BE2C (cell line): ENCODE measurements around a stretch of chr10.

- RRBS = no CpG with 5 or more reads among the region's 8 CpGs
Measured at GRCh38 chr10:127178195-127178859, 18.1 kb downstream of the INSYN2A start.

DNA sequence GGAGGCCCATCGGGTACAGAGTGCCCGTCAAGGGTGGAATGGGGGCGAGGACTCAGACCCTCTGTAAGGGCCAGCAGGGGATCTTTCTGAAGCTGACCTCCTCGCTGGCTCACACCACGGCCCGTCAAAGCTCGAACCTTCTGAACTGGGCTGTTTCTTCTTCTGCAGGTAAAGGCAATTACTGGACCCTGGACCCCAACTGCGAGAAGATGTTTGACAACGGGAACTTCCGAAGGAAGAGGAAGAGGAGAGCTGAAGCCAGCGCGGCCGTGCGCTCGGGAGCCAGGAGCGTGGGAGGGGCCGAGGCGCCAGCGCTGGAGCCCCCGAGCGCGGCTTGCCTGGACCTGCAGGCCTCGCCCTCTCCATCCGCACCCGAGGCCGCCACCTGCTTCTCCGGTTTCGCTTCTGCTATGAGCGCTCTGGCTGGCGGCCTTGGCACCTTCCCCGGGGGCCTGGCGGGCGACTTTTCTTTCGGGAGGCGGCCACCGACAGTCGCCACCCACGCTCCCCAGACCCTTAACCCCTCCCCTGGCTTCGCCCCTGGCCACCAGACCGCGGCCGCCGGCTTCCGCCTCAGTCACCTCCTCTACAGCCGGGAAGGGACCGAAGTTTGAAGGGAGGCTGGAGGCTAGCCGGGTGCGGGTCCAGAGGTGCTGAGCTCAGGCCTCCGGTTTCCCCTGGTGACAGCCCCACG lies 1.5 kb downstream of the FOXI2 start:
- RRBS = 76% methylated on average over 8 of the region's 50 CpGs

GRCh38 chr10:127872353-127873029 lies 20.2 kb downstream of the CLRN3 start:
- RRBS = no CpG with 5 or more reads among the region's 14 CpGs

DNA sequence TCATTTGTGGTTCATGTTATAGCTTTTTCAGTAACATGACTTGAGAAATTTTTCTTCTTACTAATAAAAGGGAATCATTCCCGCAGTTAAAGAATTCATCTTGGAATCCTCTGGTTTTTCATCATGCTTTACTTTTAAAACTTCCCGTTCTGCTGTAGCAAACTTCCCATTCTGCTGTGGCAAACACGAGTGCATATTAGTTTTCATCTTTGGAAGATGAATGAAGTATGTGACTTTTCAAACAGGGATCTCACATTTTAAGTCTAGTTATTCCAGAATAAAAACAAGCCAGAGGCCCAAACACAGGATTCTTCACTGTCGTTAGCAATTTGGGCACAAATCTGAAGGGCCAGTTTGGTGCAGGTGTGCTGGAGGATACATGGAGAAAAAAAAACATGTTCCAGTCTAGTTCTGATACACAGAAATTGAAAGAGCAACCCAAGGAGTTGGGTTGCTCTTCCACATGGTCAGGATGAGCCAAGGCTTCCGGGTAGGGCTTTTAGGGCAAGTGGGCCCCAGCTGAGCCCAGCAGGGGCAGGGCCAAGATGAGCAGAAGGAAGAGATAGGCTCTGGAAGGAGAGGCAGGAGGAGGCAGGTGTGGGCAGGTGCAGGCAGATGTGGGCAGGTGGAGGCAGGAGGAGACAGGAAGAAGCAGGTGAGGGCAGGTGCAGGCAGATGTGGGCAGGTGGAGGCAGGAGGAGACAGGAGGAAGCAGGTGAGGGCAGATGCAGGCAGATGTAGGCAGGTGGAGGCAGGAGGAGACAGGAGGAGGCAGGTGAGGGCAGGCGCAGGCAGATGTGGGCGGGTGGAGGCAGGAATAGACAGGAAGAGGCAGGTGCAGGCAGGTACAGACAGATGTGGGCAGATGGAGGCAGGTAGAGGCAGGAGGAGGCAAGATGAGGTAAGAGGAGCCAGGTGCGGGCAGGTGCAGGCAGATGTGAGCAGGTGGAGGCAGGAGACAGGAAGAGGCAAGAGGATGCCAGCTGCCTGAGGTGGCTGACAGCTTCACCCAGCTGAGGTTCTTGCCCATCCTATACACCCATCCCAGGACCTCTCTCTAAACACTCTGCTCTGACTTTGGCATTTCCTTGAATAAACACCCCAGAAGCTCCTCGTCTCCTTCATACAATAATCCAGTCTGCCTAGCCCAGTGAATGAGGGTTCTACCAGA lies 32.7 kb downstream of the PTPRE start:
- RRBS = no CpG with 5 or more reads among the region's 9 CpGs

DNA sequence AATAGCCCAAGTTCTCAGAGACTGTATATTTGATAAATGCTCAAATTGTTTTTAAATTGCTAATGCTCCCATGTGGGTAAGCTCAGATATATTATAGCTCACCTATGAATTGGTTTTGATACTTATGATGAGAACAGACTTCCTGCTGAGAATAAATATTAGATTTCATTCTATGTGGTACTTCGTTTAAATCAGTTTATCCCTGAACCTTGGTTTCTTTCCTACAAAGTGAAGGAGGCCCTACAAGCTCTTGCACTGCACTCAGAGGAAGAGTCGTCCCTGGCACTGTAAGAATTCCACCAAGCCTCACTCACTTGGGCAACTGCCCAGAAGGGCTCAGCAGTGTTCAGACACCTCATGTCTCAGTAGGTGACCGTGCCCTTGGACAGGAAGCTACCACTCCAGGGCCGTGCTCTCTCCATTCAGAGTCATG lies 93.6 kb downstream of the PTPRE start:
- RRBS = no CpG with 5 or more reads among the region's 4 CpGs

GRCh38 chr10:128059201-128060376 lies 66.6 kb downstream of the MKI67 start:
- RRBS = 89% methylated on average over 1 of the region's 19 CpGs

DNA sequence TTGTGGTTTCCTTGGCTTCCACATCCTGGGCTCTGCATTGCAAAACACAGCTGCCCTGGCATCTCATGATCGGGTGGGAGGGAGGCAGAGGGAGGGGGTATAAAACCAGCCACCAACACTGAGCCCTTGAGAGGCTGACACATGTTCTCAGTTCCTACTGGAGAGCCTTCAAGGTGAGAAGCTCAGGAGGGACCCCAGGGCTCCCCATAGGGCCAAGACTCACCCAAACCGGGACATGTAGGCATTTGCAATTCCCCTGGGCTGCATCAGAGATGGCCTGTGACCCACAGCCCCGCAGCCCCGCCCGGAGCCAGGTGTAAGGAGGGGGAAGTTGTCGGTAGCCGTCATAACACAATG lies 61.4 kb downstream of the MKI67 start:
- RRBS = 74% methylated on average over 4 of the region's 7 CpGs

DNA sequence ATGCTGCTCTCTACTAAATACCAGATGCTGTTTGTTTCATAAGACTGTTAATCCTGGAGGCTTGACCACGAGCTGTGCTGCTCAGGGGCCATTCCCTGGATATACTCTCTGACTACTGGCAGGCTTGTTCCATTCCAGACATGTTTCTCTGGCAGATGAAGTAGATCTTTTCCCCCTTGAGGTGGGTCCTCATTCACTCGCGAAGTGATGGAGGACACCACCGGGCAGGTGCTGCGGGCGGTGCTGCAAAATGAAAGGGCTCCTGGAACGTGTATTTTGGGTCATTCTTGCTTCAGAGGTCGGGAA lies 61.1 kb downstream of the MKI67 start:
- RRBS = no CpG with 5 or more reads among the region's 8 CpGs

GRCh38 chr10:128102315-128103045 lies 23.7 kb downstream of the MKI67 start:
- RRBS = no CpG with 5 or more reads among the region's 14 CpGs

- RRBS = no CpG with 5 or more reads among the region's 14 CpGs
Measured at GRCh38 chr10:128103568-128104513, 22.4 kb downstream of the MKI67 start.

- RRBS = no CpG with 5 or more reads among the region's 5 CpGs
Measured at GRCh38 chr10:128883969-128884243, 583.1 kb upstream of the MGMT start.

DNA sequence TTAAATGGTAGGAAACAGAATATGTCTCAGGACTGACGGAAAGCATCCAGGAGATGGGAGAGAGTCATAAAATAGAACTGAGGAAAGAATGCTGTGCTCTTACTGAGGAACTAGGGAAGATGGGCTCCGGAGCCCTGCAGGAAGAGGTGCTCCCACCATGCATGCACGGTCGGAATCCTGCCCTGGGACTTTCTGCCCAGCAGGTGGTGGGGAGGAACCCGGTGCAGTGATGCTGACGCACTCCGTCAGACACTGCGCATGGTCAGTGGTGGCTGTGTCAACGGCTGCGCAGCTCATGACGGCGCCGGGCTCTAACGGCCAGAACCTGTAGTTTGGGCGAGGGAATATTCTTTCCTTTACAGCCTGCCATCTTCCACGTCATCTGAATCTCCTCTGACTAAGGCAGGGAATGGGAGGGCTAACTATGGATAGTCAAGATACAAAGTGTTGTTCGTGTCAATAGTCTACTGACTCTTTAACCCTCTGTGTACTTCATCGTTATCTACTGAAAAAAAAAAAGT lies 189.2 kb upstream of the MGMT start:
- RRBS = 92% methylated on average over 9 of the region's 18 CpGs

GRCh38 chr10:130748070-130748269 lies 563.6 kb downstream of the TCERG1L start:
- RRBS = no CpG with 5 or more reads among the region's 11 CpGs

- RRBS = 14% methylated on average over 2 of the region's 7 CpGs
Measured at GRCh38 chr10:131808976-131809410, 91.8 kb upstream of the PPP2R2D start.

DNA sequence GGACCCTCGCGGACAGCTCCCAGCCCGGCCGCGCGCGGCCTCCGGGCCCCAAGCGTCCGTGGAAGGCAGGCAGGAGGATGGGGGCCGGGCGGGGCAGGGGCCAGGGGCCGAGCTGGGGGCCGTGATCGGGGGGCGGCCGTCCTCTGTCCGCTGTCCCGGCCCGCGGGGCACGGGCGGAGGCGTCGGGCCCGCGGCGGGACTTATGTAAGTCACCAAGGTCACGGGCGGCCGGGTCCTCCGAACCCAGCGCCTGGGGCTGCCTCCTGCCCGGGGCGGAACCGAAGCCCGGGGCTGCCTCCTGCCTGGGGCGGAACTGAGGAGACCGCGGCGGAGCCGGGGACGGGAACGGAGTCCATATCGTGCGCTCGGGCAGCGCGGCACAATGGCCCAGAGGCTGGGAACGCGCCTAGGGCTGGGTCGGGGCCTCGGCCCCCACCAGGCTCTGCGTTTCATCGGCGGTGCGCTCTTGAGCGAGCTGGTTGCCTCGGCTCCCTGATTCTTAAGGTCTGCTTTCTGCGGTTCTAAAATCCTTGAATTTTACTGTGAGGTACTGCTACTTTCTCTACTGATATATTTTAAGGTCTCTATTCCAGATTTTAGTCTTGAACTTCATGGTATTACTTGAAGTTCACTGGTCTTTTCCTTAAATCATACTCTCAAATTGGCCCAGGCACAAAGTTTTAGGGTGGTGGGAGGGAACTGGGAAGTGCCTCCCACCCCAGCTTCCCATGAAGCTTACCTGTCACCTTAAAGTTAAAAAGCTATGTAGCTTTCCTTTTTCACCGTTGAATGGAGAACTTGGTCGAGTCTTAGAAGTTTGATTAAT lies 763 bp downstream of the PPP2R2D start:
- RRBS = no CpG with 5 or more reads among the region's 62 CpGs

GRCh38 chr10:131904575-131905219 lies 3.9 kb downstream of the PPP2R2D start:
- RRBS = no CpG with 5 or more reads among the region's 2 CpGs

- RRBS = no CpG with 5 or more reads among the region's 29 CpGs
Measured at GRCh38 chr10:131919161-131920003, 18.6 kb downstream of the PPP2R2D start.

DNA sequence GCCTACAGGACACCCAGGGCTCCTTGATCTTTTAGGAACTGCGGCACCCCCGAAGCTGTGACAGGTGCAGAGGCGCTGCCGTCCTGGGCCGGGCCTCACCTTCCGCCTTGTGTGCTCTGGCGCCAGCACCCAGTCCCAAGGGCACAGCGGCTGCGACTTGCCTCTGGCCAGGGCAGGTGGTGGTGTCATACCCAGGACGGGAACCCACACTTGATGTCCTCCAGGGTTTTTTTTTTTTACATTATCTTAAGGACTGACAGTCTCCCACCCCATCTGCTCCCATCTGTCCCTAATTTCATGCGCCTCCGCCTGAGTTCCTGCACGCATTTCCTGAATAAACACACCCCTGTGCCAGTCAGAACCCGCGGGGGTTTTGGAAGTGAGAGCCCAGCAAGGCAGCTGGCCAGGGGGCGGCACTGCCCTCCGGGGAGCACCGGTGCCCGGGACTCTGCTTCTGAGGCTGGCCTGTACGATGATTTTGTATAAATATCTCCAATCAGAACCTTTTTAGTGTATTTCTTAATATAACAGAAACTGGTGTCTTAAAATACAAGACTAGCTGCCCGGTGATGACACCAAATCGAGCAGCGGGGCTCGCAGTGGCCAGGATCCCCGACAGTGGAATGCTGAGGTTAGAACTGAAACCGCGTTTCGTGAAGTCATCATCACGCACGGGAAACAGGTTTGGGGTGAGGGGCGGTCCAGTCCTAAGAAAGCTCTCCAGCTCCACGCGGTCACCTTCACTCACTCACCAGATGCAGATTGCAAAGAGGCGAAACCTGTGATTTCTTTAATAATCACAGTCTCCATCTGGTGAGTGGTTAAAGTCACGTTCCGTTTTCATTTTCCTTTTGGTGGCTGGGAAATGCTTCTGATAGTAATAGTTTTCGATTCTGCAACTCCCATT lies 19.9 kb downstream of the BNIP3 start:
- RRBS = 4% methylated on average over 3 of the region's 37 CpGs

DNA sequence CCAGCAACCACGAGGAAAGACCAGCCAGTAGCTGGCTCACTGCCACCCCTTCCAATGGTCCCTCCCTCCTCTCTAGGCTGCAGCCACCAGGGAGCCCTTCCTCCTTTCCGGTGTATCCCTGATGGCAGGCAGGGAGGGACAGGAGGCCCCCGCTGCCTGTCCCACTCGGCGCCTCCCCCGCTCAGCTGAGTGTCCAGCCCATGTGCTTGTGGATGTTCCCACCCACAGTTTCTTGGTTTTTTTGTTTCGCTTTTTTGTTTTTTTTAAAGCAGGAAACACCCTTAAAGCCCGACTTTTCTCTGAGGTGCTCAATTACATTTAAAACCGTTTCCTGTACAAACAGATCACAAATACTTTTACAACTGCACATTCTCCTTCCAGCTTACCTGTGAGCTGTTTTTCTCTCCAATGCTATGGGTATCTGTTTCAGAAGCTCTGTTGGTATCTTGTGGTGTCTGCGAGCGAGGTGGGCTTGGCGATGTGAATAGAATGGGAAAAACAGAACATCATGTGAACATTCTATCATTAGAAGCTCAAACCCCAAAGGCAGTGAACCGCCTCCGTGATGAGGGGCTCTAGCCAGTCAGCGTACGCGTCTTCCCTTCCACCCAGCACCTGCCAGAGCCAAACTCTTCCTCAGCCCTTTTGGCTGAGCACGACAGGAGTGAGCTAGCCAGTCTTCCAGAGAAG lies 8.9 kb downstream of the BNIP3 start:
- RRBS = no CpG with 5 or more reads among the region's 18 CpGs

DNA sequence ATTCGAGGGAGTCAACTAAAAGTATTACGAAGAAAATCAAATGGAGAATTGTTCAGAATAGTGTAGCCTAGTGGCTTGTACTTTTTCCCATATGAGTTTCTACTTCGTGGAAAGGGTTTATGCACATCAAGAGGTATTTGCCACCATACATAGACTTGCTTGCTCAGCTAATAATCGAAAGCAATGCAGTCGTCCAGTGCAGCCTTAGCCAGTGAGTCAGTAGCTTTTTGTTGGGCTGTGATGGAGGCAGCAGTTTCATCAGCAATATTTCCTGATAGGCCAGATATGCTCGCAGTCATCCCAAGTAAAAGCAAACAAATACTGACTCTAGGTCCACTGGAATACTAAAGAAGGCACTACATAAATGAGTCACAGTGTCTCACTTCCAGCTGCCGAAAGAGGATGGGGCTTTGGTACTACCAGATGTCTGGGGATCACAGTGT lies 2.0 kb upstream of the BNIP3 start:
- RRBS = no CpG with 5 or more reads among the region's 7 CpGs